Aorta (tissue), 1 donor: ENCODE results near the genes TSKU and B3GNT6.

- PRO-cap: no peak
These were observed 17.8 kb downstream of the DGAT2 start for GRCh38 chr11:75786217-75787004.

- PRO-cap: no peak
These were observed 13.3 kb upstream of the UVRAG start for GRCh38 chr11:75801655-75802251.

DNA sequence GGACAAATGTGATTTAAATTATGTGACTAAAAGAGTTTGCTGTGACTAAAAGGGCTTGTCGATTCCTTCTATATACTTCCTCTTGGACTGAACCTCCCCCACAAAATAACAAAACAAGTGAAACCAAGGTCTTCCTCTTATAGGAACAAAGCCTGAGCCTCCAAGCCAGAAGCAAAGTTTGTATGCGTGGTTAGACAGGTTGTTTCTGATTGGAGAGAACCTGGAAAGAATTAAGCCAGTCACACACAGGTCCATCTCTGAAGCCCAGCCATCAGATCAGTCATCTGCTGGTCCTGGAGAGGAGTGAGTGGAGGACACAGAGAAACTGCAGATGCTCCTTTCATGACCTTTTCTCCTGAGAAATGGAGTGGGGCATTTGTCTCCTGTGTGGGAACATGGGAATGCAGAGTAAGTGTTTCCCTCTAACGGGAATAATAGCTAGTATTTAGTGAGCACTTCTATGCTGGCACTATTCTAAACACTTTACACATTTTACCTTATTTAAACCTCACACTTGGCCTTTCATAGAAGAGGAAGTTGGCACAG lies 77.0 kb downstream of the UVRAG start:
- PRO-cap: no peak

DNA sequence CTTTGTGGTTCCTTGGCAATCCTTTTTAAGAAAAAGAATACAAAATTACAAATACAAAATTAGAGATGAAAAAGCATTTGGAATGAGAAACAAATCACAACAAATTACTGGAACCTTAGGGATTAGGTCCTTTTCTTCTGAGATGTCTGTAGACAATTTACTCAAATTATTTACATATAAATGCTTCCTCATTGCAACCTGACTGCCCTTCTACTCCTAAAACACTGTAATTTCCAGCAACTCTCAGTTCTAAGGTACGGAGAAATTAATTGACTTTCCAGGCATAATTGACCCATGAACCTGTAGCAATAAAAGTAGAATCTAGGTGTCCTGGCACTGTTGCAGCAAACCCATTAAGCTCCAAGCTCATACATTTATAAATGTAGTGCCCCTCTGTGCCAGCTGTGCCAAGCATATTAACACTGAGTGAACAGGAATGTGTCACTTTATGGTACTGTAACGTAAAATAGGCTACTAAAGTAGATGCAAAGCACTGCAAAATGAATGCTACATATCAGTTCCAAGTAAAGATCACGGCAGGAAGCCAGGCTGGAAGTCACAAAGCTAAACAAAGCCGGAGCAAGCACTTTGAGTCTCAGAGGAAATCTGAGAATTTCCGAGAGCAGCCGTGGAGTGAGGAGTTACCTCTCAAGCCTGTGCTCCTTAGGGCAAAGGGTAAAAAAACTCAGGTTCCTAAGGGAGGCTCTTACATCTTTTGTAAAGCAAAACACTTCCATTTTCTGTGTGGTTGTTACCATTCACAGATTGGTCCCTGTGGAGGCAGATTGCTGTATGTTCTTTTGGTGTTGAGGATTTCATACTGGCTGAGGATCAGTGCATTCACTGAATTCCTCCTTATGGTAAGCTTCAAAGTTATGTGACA lies 85.8 kb downstream of the WNT11 start:
- PRO-cap: no peak

DNA sequence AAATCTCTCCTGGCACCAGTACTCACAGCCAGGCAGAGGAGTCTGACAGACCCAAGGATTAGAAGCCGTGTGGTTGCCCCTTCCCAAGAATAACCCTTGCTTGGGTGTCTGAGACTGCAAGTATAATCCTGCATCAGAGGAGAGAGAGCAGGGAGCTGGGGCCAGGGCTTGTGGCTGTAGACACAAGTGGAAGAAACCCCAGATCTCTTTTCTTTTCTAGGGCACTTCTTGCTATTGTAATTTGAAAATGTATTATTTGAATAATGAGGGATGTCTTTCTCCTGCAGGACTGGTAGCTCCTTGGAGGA lies 67.2 kb downstream of the WNT11 start:
- PRO-cap: no peak

DNA sequence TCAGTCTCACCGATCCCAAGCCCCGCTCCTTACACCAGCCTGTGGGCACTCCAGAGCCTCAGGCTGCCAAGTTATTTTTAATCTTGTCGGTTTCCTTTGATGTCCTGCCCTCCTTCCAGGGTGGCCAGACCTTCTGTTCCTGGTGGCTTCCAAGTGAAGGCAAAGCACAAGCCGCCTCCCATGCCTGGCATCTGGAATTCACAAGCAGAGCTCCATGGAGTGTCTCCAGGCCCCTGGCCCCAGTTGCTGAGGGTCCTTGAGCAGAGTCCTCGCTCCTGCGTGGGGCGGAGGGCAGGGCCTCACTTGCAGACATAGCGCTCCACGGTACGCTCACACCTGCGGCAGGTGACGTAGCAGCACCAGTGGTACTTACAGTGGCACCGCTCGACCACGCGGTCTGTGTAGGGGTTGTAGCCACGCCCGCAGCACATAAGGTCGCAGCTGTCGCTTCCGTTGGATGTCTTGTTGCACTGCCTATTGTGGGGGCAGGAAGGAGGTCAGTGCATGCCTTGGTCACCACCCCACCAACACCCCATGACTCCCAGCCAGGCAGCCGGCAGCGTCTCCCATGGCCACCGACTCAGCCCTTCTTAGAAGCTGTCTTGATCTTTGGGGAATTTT lies 19.4 kb downstream of the WNT11 start:
- PRO-cap: no peak

- PRO-cap: no peak
These were observed 56.7 kb downstream of the EMSY start for GRCh38 chr11:76501066-76502302.

DNA sequence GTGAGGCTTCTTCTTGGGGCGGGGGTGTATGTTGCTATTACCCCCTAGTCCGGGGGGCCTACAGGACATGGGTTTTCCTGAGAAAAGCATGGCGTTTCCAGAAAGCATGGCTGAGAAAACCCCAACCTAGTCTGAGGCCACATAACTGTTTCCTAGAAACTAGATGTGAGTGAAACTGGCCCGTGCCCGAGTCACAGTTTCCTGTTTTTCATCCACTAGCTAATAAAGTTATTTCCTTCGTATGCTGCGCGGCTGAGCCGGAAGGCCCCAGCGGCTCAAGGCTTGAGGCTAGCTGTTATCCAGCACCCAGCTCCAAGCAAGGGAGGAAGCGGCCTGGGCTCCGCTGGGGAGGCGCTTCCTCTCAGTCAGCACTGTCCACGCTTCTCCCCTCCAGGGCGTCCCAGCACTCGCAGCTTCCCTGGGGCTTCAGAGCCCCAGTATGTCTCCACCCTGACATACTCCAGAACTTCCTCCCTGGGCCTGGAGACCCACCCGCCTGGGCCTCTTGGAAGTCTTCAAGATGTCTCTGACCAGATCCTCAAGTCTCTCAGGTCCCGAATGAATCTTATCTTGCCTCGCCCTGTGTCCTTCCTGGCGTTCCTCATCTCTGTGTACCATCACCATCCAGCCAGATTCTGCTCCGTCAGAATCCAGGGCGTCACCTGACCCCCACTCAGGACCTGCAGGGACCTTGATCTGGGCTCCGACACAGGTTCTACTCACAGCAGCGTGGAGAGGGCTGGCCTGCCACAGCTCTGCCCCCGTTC lies 82.0 kb downstream of the LRRC32 start:
- PRO-cap: no peak

GRCh38 chr11:76615917-76616360 lies 54.6 kb downstream of the LRRC32 start:
- PRO-cap: no peak

GRCh38 chr11:76769178-76770029 lies 13.8 kb upstream of the TSKU start:
- PRO-cap: no peak

GRCh38 chr11:76781607-76781733 lies 1.7 kb upstream of the TSKU start:
- PRO-cap: no peak

DNA sequence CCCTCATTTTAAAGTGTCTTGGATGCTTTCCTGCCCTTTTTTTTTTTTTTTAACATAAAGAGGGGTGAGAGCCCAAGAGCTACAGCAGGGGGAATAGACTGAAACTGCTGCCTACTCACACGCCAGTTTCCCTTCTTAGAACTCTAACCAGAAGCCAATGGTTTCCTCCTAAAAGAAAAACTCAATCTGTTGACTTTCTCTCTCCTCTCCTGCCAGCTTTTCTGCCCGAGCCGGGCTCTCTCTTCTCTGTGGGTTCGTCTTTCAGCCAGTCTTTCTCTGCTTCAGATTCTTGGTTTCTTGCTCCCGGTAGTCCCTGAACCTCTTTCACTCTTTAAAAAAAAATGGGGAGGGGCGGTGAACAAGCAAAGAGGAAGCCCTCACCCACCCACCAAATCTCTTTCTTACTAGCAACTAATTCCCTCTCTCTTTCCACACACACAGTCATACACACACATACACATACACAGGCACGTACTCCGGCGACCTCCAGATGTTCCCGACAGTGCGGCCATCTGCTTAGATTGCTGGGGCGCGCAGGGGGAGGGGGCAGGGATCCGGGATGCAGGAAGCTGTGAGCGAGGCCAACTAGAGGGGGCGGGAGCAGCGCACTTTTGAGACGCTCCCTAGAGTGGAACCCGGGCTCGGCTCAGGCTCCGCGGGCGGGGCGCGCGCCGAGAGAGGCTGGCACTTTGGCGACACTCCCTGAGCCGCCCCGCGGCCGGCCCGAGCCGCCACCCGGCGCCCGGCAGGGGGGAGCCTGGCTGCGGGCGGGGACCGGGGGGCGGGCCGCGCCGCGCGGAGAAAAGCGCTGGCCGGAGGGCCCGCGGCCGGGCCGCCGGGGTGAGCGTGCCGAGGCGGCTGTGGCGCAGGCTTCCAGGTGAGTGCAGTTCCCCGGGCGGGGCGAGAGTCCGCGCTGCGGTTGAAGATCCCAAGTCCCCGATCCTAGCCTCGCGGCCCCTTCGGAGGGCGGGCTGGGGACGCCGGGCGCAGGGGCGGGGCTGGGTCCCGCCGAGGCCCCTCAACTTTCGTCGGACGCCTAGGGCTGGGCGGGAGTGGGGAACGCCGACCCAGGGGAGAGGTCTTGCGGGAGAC lies at the start of gene TSKU:
TSS of gene TSKU (plus strand) at position 829 of the 1,092 bp plus-strand sequence.
- PRO-cap: bidirectional peak, plus-strand start at position 801 of the sequence, minus-strand start at position 805 of the sequence

DNA sequence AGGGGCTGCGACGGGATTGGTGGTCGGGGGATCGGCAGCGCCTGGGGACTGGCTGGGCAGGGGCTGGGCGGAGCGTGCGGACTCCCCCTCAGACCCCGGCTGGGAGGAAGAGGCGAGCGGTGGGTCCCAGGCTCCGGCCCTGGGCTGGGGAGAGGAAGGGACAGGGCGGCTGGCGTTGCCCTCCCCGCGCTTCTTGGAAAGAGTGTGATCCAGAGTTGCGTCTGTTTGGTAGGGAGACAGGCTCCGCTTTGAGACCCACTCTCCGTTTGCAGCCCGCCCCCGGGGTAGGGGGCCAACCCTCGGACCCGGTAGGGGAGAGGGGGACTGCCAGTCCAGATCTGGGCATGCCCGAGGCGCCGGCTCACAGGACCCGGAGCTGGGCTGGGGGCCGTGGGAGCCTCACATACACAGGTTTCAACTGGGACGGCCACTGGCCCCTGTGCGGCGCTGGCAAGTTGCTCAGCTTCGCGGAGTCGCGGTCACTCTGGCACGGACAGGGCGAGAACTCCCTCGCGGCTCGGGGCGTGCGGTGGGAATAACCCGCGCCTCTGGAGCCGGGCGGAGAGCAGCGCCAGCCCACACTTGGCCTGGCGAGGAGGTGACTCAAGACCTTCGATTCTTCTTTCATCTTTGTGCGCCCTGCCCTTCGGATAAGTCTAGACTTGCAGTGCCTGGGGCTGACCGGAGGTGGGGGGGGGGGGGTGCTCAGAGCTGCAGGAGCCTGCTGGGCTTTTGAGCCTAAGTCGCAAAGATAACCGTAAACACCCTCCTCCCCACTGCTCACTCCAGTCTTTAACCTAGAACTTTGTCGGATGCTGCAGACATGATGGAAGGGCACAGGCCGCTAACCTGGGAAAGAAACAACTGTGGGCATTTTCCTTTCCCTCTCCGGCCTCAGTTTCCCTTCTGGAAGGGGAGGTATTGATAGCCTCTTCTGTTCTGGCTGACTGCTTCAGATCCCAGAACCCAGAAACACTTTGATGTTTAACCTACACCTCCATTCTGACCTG lies 1.2 kb downstream of the TSKU start:
- PRO-cap: bidirectional peak, plus-strand start at position 91 of the sequence, minus-strand start outside the sequence; unidirectional peak, minus-strand start at position 509 of the sequence

- PRO-cap: no peak
These were observed 4.5 kb downstream of the TSKU start for GRCh38 chr11:76787567-76788230.

DNA sequence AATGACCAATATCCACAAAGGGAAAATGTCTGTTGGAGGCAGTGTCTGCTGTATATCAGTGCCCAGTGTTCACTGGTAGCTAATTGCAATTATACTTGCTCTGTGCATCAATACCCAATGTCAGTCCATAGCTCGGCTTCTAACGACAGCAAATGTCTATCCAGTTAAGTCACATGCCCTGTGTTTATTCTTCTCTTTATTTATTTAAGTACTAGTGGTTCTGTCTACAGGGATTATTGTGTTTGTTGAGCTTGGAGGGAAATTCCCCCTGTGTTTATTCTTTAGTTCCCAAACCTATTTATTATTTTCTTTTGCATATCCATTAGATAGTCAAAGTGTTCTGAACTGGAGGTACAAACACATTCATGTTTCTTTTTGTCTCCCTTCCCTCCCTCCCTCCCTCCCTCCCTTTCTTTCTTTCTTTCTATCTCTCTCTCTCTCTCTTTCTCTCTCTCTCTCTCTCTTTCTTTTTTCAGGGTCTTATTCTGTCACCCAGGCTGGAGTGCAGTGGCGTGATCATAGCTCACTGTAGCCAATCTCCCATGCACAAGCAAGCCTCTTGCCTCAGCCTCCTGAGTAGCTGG lies 18.7 kb downstream of the TSKU start:
- PRO-cap: no peak

DNA sequence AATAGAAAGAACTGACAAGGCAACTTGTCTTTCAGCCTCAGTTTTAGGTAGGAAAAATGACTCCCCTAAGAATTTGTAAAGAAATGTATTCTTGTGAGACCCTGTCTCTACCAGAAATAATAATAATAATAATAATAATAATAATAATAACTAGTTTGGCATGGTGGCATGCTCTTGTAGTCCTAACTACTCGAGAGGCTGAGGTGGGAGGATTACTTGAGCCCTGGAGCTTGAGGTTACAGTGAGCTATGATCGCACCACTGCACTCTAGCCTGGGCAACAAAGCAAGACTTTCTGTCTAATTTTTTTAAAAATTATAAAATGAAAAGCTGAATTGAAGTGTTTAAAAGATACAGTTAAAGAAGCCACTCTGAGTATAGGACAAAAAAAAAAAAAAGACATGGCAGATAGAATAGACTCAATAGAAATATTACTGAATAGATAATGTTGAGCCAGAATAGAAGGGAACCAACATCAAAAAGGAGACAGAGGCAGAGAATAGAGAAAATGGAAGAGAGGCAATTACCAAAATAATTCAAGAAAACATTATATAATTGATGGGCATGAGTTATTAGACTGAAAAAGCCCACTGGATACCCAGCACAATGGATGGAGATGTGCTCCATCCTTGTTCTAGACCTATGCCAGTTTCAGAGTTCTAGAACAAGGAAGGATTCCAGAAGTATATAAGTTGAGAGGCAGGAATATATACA lies 24.0 kb upstream of the B3GNT6 start:
- PRO-cap: no peak

GRCh38 chr11:77027687-77028287 lies 6.4 kb upstream of the B3GNT6 start:
- PRO-cap: no peak

DNA sequence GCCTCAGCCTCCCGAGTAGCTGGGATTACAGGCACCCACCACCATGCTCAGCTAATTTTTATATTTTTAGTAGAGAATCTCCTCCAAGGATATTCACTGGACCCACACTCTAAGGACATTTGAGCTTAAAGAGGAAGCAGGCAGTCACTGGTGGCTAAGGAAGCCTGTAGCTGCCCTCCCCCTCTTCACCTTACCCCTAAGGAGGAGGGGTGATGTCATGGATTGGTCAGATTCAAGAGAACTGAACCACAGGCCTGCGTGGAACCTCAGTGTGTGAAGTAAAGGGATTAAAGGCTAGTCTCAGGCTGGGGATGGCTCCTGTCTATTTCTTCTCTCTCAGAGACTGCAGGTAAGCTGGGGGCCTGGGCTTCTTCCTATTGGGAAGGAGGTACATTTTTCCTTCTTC lies at the start of gene B3GNT6:
TSS of gene B3GNT6 (plus strand) at position 269 of the 406 bp plus-strand sequence.
- PRO-cap: no peak

DNA sequence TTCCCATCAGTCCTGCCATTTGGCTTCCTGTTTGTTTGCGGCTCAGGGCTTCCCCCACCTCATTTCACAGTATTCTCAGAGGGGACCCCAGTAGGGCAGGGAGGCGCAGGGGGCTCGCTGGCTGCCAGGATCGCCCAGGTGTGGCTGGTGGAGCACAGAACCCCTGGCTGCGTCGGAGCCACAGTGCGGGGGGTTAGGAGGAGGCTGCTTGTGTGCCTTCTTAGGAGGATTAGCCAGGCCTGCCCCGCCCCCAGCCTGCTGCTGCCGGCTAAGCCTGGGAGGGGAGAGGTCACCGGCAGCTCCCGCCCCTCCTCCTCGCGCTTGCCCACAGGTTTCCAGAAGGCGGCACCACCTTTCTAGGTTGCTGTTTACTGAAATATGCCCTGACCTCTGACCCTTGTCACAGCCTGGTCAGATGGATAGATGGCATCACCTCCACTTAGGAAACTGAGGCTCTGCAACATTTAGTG lies 43.8 kb downstream of the MYO7A start:
- PRO-cap: no peak

- PRO-cap: unidirectional peak, plus-strand start at chr11:77175253
These were observed 47.0 kb downstream of the MYO7A start for GRCh38 chr11:77174920-77175539.